GM06990 (cell line): Measurements from ENCODE around the genes USP48, LACTBL1 and ZNF436.

DNA sequence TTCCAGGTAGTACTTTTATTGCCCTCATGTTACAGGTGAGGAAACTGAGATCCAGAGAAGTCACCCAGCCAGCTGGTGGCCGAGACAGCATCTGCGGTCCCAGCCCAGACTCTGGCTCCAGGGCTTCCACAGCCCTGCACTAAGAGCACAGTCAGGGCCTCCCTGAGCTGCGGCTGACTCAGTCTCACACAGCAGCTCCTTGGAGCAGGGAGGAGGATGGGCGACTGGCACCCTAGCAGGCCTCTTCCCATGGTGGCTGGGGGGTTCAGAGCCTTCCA is 26.8 kb downstream of the RAP1GAP start:
- RRBS: no CpG with 5 or more reads among the region's 4 CpGs

GRCh38 chr1:21668390-21669201 is 561 bp downstream of the RAP1GAP start:
- RRBS: 24% methylated on average over 11 of the region's 53 CpGs

GRCh38 chr1:21725813-21726843 is 56.8 kb downstream of the USP48 start:
- RRBS: no CpG with 5 or more reads among the region's 3 CpGs

- RRBS: no CpG with 5 or more reads among the region's 10 CpGs
Observed at GRCh38 chr1:21779678-21780319, 3.1 kb downstream of the USP48 start.

- RRBS: 0% methylated on average over 3 of the region's 97 CpGs
Observed at GRCh38 chr1:21782508-21783365, at the start of gene USP48. TSS of gene USP48 (minus strand) at chr1:21783149.

DNA sequence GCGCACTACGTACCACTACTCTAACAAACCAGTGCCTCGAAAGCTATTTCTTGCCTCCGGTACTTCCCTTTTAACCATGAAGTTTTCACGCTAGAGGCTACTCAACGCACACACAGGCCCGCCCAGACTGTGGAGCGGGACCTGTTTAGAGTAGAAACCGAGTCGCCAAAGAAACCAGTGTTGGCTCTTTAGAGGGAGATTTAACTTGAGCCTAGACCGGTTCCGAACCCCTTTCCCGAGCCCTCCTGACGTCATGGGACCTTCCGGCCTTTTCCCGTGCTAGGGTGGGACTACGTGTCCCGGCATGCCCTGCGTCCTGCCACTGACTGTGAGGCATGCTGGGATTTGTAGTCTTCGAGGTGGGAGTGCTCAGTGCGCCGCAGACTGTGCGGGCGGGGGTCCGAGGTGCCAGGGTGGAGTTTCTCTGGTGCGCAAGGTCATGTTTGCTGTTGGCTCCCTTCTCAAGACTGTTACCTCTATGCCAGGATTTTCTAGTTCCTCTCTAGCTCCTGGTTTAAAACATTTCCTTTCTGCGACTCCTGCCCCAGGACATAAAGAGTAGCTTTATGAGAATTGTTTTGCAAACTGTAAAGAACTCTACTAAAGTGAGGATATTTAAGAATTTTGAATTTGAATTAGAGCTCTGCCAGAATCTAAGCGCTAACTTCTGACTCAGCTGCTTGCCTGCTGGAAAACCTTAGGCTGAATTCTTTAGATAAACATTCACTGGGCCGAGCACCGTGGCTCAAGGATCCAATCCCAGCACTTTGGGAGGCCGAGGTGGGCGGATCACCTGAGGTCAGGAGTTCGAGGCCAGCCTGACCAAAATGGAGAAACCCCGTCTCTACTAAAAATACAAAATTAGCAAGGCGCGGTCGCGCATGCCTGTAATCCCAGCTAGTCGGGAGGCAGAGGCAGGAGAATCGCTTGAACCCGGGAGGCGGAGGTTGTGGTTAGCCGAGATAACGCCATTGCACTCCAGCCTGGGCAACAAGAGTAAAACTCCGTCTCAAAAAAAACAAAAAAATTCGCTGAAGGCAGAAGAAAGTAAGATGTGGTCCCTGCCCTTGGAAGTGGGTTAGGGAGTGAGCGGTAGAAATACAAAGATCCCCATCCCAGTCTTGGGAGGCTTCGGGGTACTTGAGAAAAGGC is 793 bp upstream of the USP48 start:
- RRBS: 5% methylated on average over 5 of the region's 48 CpGs

- RRBS: no CpG with 5 or more reads among the region's 10 CpGs
Observed at GRCh38 chr1:21909490-21910492, 27.3 kb downstream of the HSPG2 start.

GRCh38 chr1:21932036-21932684 is 5.0 kb downstream of the HSPG2 start:
- RRBS: no CpG with 5 or more reads among the region's 10 CpGs

DNA sequence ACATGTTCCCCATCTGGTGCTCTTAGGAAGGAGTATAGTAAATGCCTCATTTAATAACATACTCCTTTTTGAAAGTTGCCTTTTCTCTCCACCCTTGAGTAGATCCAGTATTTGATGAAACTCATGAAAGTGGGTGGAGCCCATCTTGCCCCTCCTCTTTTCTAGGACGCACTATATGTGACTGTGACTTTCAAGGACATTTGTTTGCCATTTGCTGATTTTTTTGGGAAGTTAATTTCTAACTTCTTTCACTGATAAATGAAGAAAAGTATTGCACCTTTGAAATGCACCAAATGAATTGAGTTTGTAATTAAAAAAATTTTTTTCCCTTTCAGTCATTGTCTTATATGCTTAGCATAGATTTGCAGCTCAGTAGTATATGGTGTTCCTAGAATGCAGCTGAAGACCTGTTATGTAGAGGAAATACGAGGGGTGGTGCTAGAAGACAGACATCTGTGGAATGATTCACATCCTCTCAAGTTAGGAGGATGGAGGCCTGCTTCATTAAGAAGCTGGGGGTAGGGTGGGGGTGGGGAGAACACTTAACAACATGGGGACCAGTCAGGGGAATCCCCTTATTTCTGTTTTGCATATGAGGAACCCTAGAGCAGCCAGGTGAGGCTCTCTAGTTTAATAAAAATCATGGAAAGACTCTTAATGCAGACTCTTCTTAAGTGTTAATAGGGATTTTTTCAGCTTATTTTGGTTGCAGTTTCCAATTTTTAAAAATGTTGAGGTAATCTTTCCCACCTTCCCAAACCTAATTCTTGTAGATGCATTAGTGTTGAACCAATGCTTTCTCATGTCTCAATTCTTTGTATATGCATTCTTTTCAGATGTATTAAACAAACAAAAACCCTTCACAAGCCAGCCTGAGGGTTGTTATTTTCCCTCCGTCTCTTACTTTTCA is 39.8 kb downstream of the CDC42 start:
- RRBS: no CpG with 5 or more reads among the region's 3 CpGs

- RRBS: no CpG with 5 or more reads among the region's 22 CpGs
Observed at GRCh38 chr1:22120510-22121492, 22.1 kb downstream of the WNT4 start.

DNA sequence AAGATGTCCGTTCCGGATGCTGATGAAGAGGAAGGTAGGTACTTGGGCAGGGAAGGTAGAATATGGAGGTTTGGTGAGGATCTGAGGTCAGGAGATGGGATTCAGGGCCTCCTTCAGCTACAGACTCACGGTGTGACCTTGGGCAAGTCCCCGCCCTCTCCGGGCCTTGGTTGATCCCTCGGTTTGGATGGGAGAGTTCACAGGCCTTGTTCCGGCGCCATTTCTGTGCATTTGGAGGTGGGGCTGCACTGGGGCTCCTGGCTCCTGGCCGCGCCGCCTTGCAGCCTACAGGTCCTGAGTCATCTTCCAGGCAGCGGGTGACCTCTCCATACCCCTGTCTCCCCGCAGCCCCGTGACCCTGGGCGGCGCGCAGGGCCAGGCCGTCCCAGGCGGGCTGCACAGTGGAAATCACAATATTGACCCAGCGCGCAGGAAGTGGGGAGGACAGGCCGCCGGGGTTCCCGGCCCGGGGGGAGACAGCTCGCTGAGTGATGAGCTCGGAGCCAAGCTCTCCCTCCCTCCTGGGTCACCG is 142.5 kb upstream of the WNT4 start:
- RRBS: no CpG with 5 or more reads among the region's 28 CpGs

- RRBS: no CpG with 5 or more reads among the region's 3 CpGs
Observed at GRCh38 chr1:22634646-22635142, 1.7 kb upstream of the C1QA start.

GRCh38 chr1:22662131-22662626 is 9.1 kb downstream of the C1QB start:
- RRBS: no CpG with 5 or more reads among the region's 5 CpGs

GRCh38 chr1:22972625-22973268 is at the start of gene LACTBL1:
TSS of gene LACTBL1 (minus strand) at chr1:22972866.
- RRBS: no CpG with 5 or more reads among the region's 6 CpGs

GRCh38 chr1:23019973-23020474 is 756 bp downstream of the KDM1A start:
- RRBS: 4% methylated on average over 9 of the region's 29 CpGs

GRCh38 chr1:23177201-23178316 is 39.7 kb downstream of the HTR1D start:
- RRBS: 3% methylated on average over 30 of the region's 69 CpGs

- RRBS: no CpG with 5 or more reads among the region's 5 CpGs
Observed at GRCh38 chr1:23290709-23291212, 53.3 kb downstream of the HNRNPR start.

DNA sequence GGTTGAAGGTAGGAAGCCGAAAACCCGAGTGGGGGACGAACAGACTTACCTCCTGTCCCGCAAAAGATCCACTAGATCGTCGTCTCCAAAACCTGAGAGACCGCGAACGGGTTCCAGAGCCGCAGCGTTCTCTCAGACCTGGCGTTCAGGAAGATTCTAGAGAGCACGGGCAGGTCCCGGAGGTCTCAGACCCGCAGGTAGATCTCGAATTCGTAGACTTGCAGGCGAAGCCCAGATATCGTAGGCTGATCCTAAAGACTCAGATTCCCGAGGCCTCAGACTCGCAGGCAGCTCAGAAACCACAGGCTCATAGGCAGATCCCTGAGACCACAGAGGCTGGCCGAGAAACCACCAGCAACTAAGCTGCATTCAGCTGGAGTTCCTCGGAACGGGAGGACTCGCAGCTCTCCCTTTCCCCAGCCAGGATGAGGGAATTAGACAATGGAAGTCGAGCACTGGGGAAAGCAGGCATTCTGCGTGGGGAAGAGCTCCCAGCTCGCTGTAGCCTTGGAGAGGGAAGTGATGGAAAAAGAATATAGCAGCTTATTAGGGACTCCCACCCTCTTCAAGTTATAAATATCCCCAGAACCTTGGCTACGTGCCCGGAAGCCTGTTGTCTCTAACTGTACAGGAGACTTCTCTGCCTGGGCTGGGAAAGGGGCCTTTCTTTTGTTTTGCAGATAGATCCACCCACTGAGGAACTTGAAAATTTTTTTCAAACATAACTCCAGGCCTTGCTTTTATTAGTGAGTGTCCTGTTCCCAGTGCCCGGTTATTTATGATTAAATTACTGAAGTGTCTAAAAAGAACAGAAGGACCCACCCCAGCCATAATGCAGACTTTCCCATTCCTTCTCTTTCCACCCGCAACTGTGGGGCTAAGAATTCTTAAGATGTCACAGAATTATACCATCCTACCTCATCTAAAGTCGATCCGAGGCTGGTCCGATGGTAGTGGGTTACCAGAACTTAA is at the start of gene ZNF436:
ZNF436 (minus strand) TSS at position 520 of the 972 bp plus-strand sequence.
- RRBS: no CpG with 5 or more reads among the region's 35 CpGs

DNA sequence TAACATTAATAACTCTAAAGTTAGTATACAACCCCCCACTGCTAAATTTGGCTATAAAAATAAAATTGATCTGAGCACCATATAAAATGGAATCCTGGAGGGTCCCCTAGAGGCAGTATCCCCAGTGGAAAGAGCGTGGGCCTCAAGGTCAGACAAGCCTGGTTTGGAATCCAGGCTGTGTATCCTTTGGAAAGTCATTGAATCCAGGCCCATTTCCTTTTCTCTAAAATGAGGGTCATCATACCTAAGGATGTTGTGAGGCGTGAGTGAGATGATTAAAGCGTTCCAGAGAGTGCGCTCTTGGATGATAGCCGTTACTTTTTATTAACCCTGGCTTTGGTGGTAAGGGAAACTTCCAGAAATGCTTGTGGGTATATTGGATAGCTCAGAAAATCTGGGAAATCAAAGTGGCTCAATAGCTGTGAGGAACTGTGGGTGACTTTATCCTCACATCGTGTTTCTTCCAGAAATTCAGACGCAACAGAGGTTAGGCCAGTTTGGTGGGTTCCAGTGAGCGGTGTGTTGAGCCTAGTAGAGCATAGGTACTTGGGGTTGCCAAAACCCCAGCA is 737 bp upstream of the ZNF436 start:
- RRBS: no CpG with 5 or more reads among the region's 8 CpGs

DNA sequence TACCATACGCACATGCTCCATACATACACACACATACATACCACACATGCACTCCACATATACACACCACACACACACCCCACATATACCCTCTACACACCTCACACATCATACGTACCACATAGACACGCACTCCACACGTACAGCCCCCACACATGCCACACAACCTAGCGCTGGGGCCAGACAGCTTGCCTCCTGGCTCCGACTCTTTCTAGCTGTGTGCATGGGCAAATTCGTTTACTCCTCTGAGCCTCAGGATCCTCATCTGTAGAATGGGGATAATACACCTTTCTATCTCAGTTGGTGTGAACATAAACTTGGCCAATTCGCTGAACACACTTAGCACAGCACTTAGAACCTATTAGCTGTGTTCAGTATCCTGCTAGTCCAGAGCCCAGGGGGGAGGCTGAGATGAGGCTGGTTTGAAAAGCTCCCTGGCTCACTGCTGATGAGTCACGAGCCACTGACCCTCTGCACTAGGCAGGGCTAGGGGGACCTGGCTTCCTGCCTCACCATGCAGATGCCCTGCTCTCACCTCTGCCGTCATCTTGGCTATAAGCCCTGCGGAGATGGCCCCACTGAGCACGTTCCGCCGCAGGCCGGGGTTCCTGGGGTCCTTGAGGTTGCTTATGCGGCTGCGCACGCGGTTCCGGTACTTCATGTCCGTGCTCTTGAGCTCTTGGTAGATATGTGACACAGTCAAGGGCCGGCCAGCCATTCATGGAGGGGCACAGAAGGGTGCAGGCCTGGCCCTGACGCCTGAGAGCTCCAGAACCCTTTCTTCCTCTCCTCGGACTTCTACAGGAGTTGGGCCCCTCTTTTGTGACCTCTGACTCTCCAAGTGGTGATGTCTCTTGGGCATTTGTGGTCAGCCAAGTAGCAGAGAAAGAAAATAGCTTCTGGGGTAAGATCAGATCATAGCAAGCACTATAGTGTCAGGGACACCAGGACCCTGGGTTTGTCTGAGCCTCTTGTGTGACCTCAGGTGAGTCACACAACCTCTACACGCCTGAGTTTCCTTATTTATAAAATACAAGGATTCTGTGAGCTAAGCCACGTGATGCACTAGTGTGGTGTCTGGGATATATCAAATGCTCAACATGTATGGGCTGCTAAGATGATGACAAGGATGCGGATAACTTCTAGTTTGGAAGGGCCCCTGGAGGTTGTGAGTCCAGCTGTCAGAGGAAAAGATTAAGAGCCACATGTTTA is 24.1 kb upstream of the ZNF436 start:
- RRBS: 52% methylated on average over 8 of the region's 27 CpGs